Jurkat, Clone E6-1 (cell line): Measurements from ENCODE around the gene TMX1.

- RRBS, result no CpG with 5 or more reads among the region's 8 CpGs
Observed at GRCh38 chr14:49840545-49840942, 12.0 kb downstream of the NEMF start.

DNA sequence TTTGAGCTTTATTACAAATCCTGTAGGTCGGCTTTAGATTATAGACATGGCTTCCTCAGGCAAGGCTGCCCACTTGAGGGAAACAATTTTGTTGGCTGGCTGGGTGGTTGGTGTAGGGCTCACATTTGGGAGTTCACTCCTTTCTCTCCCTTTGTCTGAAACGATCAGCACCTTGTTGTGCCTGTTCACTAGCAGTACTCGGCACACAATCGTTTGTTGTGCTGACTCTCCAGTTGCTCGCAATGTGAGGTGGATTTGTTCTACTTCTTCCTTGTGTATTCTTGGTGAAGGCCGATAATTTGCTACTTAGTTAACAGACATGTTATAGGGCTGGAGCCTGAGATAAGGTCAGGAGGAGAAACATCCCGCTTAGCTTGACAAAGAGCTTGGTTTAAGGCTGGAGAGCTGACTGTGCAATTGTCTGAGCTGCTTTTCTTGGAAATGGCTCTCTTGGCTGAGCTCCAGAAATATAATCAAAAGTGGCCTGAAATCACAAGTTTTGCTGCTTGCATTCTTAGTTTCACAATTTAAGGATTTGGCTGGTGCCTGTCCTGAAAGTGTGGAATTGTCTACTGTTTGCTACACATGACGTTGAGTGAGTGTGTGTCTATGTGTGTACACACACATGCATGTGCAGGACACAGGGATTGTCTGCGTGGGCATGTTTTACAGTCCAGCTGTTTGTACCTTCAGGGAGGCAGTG, 77.6 kb downstream of the ARF6 start:
- RRBS, result no CpG with 5 or more reads among the region's 9 CpGs

DNA sequence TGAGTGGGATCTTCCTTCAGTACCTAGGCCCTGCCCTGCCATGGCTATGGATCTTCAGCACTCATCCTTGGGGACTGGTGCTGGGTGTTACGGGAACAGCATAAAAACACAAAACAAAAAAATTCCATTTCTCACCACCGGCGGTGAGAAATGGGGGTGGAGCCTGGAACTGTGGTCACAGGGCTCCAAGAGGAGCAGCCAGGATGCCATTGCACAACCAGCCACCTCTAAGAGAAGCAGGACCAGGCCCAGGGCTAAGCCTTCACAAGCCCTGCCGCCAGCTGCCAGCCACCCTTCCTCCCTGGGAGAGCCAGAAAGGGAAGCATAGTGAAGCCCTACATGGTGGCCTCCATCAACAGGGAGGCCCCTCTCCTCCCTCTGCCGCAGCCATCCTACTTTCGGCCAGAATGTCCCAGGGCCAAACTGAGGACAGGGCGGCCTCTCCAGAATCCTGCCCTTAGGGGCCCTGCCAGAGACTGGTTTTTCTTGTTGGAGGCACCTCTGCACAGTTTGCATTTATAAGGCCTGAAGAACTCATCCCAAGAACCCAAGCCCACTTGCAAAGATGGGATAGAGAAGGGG, 76.5 kb downstream of the VCPKMT start:
- RRBS, result no CpG with 5 or more reads among the region's 7 CpGs

GRCh38 chr14:50099169-50099694, 17.1 kb downstream of the VCPKMT start:
- RRBS, result no CpG with 5 or more reads among the region's 5 CpGs

DNA sequence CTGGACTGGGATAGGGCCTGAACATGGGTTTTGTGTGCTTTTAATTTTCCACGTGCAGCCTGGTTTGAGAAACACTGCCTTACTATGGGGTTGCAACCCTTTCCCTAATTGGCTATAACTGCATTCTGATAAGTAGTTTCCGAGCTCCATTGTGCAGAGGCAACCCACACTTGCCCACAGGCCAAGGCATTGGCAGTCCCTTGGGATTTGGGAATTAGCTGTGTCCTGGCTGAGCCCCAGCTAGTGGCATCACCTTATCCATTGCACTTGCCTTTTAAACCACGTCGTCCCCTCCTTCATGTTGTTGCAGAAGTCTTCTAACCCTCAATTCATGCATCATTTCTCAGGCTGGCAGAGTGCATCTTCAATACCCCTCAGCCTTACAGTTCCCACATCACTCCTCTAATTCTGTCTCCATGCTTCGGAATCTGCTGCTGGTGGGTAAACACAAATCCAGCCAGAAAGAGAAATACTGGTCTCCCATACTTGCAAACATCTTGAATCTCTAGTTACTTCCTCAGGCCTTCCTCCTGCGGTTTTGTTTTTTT, 10.1 kb downstream of the VCPKMT start:
- RRBS, result no CpG with 5 or more reads among the region's 6 CpGs

DNA sequence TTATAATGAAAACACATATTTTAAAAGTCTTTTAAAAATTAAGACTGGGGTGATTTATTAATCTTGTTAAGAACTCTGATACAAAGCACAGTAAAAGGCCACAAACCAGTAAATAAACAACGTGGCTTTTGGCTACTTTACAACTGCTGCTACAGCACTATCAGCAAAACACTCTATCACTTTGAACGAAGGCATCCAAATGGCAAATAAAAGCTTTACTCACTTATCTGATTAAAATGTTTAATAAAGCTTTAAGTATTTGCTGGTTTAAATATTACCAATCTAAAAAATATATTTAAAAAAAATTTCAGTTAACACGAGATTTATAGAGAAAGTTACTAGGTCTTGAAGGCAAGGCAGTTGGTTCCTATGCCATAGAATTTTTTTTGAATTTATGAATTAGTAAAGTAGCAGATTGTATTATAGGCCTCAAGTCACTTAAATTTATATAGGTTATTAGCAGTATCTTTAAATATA, 767 bp upstream of the VCPKMT start:
- RRBS, result no CpG with 5 or more reads among the region's 3 CpGs

DNA sequence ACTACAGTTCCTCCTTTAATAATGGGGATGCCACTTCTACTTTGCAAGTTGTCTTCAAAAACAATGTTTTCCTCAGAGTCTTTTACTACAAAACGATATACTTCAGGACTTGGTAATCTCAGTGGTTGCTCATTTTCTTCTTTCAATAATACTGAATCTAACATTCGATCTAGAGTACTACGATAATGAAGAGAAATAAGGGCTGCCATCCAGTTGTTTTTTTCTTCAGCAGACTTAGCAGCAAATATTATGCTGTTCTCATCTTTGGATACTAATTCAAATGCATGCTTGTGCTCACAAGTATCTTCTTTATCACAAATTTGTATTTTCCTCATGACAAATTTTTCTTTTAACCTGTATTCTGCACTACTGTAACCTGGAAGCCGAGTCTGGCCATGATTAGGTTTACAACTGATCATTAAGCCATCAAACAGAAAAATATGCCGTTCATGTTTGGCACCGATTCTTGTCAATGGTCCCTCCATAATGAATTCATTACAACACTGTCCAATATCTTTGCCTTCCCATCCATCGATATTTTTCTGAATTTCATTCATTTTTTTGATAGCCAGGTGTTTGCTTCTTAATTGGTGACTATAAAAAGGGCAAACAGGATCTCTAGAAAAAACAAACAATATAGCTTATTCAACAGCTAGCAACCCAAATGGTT, 43.2 kb upstream of the VCPKMT start:
- RRBS, result no CpG with 5 or more reads among the region's 7 CpGs

DNA sequence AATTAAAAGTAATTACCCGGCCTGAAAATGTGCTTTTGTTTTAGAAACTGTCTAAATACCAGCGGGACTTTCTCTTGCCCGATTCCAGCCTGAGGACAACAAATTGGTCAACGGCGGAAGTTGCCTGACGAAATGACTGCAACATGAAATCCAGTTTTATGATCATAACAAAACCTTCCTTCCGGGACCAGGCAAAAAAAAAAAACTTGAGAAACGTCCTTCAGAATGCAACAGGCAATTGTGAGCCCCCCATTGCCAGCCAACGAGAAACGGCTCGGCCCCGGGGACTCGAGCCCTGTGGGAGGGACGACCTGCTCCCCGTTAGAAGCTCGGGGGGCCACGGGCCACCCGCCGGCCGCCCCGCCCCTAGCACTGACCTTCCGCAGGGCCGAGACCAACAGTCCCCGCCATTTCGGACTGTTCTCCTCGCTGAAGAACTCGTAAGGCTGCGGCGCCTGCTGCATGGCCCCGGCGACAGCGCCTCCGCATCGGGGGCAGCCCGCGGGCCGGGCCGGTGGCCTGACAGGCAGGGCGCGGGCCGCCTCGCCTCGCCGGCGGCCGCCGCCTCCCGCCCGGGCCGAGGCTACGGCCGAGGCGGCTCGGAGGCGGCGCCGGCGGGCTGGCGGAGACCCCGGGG, 440 bp downstream of the SOS2 start:
- RRBS, result 2% methylated on average over 38 of the region's 60 CpGs

GRCh38 chr14:50489955-50490260, 42.5 kb downstream of the MAP4K5 start:
- RRBS, result no CpG with 5 or more reads among the region's 2 CpGs

DNA sequence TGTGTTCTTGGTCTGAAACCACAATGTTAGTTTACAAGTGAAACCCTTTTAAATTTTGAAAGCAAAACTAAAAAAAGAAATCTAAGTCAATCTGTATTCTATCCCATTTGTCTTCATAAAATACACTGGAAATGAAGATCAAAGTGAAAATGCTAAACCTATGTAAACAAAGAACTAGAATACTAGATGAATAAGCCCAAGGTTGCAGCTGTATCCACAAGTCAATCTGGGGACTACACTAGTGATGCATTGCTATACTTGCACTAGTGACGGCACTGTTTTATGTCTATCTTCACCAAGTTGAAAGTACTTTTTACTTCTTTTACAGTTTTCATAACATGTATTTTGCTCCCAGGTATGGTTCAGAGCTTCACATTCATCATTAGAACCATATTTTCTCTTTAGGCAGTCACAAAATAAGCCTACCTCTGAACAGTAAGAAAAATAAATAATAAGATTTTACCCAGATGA, 10.3 kb downstream of the MAP4K5 start:
- RRBS, result no CpG with 5 or more reads among the region's 1 CpG

- RRBS, result no CpG with 5 or more reads among the region's 6 CpGs
Observed at GRCh38 chr14:50871138-50871642, 663 bp upstream of the ABHD12B start.

GRCh38 chr14:51239713-51241004, at the start of gene TMX1:
Gene TMX1, plus strand, starts transcription at chr14:51240247.
- RRBS, result no CpG with 5 or more reads among the region's 68 CpGs

DNA sequence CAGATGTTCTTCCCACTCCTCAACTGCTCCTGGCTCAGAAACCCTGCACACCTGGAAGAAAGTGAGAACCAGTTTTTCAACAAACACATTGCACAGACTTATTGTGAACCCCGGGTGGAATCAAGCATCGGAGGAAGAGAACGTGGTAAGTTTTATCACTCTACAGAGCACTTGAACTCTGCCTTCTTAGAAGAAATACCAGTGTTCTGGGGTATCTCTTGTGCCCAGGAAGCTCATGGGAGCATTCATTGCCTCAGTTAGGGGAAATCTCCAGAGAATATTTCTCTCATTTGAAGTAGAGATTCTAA, 93.3 kb downstream of the TMX1 start:
- RRBS, result no CpG with 5 or more reads among the region's 3 CpGs

- RRBS, result no CpG with 5 or more reads among the region's 3 CpGs
Observed at GRCh38 chr14:51547242-51547765, 104.4 kb upstream of the FRMD6 start.

DNA sequence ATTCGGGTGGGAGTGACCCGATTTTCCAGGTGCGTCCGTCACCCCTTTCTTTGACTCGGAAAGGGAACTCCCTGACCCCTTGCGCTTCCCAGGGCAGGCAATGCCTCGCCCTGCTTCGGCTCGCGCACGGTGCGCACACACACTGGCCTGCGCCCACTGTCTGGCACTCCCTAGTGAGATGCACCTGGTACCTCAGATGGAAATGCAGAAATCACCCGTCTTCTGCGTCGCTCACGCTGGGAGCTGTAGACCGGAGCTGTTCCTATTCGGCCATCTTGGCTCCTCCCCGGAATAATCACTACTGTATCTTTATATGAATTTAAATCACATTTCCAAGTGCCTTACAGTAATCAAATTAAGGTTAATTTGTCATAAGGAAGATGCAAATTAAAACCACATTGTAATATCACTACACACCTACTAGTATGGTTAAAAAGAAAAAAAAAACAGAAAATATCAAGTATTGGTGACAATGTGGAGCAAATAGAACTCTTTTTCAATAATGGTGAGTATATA, 60.0 kb upstream of the GNG2 start:
- RRBS, result no CpG with 5 or more reads among the region's 20 CpGs

- RRBS, result no CpG with 5 or more reads among the region's 3 CpGs
Observed at GRCh38 chr14:51863508-51863937, 3.1 kb downstream of the GNG2 start.

DNA sequence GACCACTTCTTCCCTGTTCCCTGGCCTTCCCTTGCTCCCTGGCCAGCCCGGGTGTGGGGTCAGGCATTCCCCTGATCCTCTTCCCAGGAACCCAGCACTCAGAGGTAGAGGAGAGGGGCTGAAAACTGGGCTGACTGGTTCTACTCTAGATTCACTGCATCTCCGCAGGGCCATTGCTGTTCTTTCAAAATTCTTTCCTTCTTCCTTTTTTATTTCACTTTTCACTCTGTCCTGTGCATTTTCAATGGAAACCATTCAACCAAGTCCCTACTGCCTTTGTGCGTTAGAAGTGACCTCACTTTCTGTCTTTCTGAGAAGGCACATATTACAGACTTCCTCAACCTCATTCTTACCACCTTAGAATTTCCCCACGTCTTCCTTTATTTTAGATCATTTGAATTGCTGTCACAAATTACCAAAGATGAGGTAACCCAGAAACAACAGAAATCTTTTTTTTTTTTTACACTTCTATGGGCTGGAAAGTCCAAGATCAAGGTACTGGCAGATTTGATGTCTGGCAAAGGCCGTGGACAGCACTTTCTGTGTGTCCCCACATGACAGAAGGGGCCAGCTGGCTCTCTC, 5.8 kb downstream of the GNG2 start:
- RRBS, result no CpG with 5 or more reads among the region's 5 CpGs

DNA sequence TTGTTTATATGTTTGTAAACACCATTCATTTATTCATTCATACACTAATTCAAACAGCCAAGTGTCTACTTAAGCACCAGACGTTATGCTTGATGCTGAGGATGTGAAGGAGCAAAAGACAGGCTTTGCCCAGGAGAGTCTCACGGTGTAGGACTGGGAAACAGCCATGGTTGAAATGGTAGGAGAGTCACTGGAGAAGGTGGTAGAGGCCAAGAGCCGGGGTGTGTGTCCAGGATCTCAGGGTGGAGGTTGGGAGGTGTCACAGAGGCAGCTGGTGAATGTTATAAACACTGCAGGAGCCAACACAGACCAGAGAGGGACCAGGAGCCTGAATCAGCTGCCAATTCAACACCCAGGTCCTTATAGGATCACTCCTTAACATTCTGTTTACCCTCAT, 7.5 kb downstream of the NID2 start:
- RRBS, result no CpG with 5 or more reads among the region's 3 CpGs

- RRBS, result no CpG with 5 or more reads among the region's 17 CpGs
Observed at GRCh38 chr14:52790828-52791124, 631 bp downstream of the GNPNAT1 start.

GRCh38 chr14:52835505-52835984, 44.1 kb upstream of the GNPNAT1 start:
- RRBS, result no CpG with 5 or more reads among the region's 10 CpGs